Cardiac septum (tissue), 1 donor: ENCODE measurements around the gene FNBP1L.

- PRO-cap: no peak
These were observed 154.1 kb downstream of the TGFBR3 start for GRCh38 chr1:91731756-91732268.

GRCh38 chr1:91745852-91746409 lies 140.0 kb downstream of the TGFBR3 start:
- PRO-cap: no peak

DNA sequence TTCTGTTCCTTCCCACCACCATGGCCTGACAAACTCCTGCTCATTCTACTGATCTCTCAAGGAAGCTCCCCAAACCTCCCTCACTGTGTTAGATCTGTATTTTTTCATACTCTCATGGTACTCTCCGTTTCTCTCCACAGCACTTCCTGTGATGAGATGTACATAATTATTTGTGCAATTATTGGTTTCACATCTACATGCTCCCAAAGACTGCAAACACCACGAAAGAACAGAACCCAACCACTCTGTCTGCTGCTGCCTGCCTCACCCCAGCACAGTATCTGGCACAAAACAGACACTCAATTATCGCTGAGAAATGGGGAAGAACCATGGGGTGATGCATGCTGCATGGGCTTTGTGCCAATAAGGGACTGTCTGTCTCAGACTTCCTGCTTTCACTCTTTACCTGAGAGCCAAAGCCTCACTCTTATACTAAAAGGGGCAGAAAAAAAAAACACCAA lies 82.2 kb downstream of the TGFBR3 start:
- PRO-cap: no peak

DNA sequence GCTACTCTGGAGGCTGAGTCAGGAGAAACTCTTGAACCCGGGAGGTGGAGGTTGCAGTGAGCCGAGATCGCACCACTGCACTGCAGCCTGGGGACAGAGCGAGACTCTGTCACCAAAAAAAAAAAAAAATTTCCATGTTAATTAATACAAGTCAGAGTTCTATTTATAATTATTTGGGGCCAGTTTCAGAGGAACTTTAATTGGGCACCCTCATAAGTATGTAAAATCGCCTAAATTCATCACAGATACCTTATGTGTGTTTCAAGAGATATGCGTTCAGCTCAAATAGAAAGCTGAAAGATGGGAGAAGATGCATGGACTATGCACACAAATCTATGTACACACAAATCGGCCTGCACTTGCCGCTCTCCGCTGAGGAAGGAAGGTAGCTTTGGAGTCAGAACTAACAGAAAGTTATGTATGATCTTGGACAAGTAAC lies 1.7 kb downstream of the TGFBR3 start:
- PRO-cap: no peak

DNA sequence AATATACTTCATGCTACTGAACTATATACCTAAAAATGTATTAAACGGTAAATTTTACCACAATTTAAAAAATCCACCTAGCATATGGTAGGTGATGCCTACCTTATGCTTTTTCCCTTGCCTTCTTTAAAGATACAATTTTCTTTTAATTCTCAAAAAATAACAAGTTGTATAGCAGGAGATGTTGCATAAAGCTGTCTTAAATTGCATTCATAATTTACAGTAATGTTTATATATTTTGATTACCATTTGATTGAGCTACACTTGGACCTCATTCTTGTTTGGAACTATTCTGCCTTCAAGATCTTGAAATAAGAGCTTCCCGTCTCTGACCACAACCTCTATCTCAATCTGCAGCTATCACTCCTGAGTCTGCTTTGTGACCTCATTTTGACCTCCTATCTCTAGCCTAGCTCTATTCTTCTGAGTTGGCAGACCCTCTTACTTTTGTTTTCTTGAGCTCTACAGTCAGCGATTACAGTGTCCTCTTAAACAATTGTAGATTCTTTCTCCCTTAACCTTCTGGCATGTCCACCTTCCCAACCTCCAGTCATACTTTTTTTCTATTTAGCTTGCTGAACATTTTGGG lies 18.9 kb downstream of the RPAP2 start:
- PRO-cap: no peak

- PRO-cap: no peak
These were observed 51.2 kb upstream of the GFI1 start for GRCh38 chr1:92537978-92538326.

DNA sequence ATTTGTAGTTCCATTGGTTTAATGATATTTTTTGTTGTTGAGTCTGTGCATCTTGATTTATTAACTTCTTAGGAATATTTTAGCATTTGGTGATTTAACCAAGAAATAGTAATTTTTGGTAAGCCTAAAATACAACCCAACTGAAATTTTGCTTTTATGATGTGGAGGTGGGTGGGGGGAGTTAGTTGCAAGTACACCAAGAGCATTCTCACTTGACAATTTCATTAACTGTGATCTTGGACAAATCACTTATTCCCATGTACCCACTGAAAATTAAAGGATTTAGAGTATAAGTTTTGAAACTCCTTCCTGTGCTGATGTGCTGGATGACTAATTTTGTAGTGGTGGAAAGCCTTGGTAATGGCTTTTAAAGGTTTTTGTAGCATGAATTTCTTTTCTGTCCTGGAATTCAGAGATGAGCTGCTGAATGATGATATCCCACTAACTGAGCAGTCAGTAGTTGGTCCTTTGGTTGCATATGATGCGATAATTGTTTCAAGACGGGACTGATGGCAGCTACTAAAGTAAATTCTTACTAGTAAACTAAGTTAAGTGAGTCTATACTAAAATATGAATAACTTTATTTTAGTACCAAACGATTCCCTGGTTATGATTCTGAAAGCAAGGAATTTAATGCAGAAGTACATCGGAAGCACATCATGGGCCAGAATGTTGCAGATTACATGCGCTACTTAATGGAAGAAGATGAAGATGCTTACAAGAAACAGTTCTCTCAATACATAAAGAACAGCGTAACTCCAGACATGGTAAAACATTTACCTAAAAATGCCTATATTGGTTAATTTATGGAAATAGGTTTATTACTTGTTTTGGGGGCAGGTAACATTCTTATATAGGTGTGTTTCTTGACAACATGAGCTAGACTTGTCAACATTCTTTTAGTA lies 5.3 kb downstream of the RPL5 start:
- PRO-cap: no peak

- PRO-cap: no peak
These were observed 11.9 kb downstream of the RPL5 start for GRCh38 chr1:92843275-92844558.

GRCh38 chr1:92923684-92924193 lies 37.5 kb downstream of the DIPK1A start:
- PRO-cap: no peak

GRCh38 chr1:93078435-93078952 lies 589 bp upstream of the MTF2 start:
- PRO-cap: no peak

DNA sequence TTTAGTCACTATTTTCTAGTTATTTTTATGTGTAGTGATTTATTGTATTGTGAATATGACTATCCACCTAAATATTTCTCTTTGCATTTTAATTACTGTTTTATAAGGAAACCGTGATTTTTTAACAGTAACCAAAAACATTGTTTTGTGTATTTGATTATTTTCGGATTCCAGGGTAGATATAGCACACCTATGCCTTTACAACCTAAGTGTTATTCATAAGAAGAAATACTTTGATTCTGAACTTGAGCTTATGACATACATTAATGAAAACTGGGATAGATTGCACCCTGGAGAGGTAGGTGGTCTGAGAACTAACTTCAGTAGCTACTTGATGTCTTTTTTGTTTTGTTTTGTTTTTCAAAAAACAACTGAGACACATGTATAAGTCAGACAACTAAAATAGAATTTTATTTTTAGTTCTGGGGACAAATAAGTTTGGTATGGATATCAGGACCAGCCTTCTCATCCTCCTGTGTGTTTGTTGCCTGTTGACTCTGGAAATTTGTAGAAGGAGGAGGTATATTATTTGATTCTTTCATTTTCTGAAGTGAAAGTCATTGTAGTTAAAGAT lies 41.4 kb downstream of the MTF2 start:
- PRO-cap: no peak

GRCh38 chr1:93253238-93253533 lies 72.7 kb downstream of the CCDC18 start:
- PRO-cap: no peak

GRCh38 chr1:93447808-93448330 lies at the start of gene FNBP1L:
Gene FNBP1L, plus strand, starts transcription at chr1:93448118.
- PRO-cap: bidirectional peak, plus-strand start at chr1:93448137, minus-strand start at chr1:93448014

DNA sequence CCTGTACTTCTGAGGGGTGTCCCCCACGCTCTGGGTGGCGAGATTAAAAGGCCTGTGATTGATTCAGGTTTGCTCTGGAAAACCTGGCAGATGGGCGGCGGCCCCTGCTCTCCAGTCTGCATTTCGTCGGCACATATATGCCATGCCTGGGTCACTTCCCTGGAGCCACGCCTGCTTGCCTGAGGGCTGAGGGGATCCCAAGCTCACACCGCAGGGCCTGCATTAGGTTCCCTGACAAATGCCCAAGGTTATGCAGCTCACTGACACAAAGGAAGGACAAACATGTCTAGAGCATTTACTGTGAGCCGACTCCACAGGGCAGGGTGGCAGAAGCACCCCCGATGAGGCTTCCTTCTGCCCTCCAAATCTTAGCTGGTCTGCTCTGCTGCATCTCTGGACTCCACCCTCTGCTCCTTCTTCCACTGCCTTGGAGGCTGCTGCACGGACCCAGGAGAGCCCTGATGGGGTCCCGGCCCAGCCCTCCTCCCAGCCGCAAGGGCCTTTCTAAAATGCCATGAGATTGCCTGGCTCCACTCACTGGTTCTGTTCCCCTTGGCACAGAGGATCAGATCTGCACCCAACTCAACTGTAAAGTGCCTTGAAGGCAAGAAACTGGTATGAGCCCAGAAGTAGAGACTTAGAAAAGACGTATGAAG lies 103.8 kb downstream of the BCAR3 start:
- PRO-cap: no peak

GRCh38 chr1:93591616-93592869 lies 89.6 kb downstream of the BCAR3 start:
- PRO-cap: no peak

GRCh38 chr1:93612151-93612840 lies 69.3 kb downstream of the BCAR3 start:
- PRO-cap: no peak

GRCh38 chr1:93628215-93629148 lies 53.2 kb downstream of the BCAR3 start:
- PRO-cap: no peak

DNA sequence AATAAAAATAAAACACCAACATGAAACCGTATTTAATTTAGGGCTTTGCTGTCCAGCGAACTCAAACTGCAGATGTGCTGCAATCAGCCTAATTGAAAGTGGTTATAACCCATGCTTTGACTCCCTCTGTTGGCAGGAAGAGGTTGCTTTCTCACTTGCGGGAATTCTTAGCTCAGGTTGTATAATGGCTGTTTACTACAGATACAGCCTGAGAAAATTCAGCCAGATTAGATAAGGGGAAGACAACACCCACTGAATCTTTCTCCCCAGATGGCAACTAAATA lies 34.7 kb downstream of the DNTTIP2 start:
- PRO-cap: unidirectional peak, minus-strand start at position 76 of the sequence

DNA sequence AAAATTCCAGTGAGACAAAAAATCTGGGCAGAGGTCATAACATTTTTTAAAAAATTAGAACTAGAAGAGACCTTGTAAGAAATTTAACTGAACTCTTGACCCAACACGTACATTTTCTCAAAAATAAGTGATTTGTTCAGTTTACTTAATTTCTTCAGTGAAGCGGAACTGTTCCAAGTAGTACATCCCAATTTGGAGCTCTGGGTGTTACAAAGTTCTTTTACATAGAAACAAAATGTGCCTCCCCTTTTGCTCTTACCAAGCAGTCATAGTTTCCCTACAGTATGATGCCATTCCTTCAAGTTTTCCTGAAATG lies 2.3 kb downstream of the GCLM start:
- PRO-cap: no peak

GRCh38 chr1:94017448-94017987 lies 103.4 kb downstream of the ABCA4 start:
- PRO-cap: no peak